Colic lymph node (tissue), 1 donor: ENCODE measurements around the genes ITGB1, CUL2 and ZNF37A.

GRCh38 chr10:32957985-32959038 lies at the start of gene ITGB1:
Gene ITGB1 (minus strand): TSS chr10:32958230.
- PRO-cap, result bidirectional peak, plus-strand start at chr10:32958074, minus-strand start at chr10:32957961; bidirectional peak, plus-strand start at chr10:32958326, minus-strand start at chr10:32958227; bidirectional peak, plus-strand start at chr10:32958512, minus-strand start at chr10:32958459

- PRO-cap, result unidirectional peak, minus-strand start at chr10:33005773
These were observed 47.5 kb upstream of the ITGB1 start for GRCh38 chr10:33005079-33006292.

GRCh38 chr10:33009823-33010598 lies 52.0 kb upstream of the ITGB1 start:
- PRO-cap, result no peak

- PRO-cap, result unidirectional peak, minus-strand start at chr10:33248762; unidirectional peak, minus-strand start at chr10:33248797
These were observed 85.8 kb downstream of the NRP1 start for GRCh38 chr10:33248598-33249149.

DNA sequence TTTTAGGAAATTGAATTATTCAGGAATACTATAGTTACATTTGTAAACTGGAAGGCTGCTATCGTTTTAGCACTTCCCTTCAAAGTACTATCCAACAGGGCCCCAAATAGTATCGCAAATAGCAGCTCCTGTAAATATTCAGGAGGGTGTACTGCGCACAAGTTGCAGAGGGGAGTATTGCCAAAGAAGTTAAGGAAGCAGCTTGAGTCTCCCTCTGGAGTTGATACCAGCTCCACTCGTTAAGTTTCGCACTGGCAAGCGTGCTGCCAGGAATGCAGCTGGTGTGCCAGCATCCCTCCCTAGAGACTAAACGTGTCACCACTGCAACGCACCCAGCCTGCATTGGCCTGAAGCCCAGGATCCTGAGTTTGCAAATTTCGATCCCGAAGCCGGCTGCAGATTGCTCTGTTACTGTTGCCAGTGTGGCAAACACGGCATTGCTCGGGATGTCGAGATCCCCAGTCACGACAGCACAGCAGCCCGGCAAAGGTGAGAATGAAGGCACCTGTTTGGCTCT lies 61.2 kb downstream of the NRP1 start:
- PRO-cap, result no peak

DNA sequence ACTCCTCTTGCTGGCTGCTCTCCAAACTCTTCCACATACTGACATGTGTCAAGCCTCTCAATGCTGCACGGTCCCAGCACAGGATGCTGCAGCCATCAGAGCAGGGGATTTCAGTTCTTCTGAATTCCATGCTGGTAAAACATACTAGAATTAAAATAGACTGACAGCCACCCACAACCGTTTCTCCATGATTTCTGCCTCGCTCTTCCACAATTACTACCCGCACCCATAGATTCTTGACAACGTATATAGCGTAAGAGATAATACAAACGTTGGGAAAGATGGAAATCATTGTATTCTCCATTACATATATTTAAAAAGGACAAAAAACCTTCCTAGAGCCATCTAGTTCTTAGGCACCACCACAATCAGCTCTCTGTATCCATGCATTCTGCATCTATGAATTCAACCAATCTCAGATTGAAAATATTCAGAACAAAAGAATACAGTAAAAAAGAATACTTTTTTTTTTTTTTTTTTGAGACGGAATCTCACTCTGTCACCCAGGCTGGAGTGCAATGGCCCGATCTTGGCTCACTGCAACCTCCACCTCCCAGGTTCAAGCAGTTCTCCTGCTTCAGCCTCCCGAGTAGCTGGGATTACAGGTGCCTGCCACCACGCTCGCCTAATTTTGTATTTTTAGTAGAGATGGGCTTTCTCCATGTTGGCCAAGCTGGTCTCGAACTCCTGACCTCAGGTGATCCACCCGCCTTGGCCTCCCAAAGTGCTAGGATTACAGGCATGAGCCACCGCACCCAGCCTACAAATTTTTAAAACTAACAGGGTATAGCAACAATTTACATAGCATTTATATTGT lies 206.8 kb downstream of the PARD3 start:
- PRO-cap, result no peak

GRCh38 chr10:34723685-34724253 lies 91.3 kb downstream of the PARD3 start:
- PRO-cap, result no peak

GRCh38 chr10:34768233-34769569 lies 46.4 kb downstream of the PARD3 start:
- PRO-cap, result no peak

- PRO-cap, result bidirectional peak, plus-strand start at chr10:35012109, minus-strand start at chr10:35011852
These were observed 78.4 kb downstream of the CUL2 start for GRCh38 chr10:35011611-35012298.

- PRO-cap, result bidirectional peak, plus-strand start at chr10:35090378, minus-strand start at chr10:35090322; bidirectional peak, plus-strand start at chr10:35090658, minus-strand start at chr10:35090573
These were observed at the start of gene CUL2 for GRCh38 chr10:35090111-35091015. Gene CUL2 (minus strand): TSS chr10:35090341.

DNA sequence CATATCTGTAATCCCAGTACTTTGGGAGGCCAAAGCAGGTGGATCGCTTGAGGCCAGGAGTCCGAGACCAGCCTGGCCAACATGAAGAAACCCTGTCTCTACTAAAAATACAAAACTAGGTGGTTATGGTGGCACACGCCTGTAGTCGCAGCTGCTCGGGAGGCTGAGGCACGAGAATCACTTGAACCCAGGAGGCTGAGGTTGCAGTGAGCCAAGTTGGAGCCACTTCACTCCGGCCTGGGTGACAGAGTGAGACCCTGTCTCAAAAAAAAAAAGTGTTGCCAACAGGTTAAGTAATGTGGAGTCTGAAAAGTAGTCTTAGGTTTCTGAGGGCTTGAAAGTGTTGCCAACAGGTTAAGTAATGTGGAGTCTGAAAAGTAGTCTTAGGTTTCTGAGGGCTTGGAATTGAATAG lies 23.9 kb downstream of the CREM start:
- PRO-cap, result no peak

- PRO-cap, result bidirectional peak, plus-strand start at chr10:35191654, minus-strand start at chr10:35191559
These were observed 64.8 kb downstream of the CREM start for GRCh38 chr10:35191258-35191958.

GRCh38 chr10:35218257-35218871 lies 91.7 kb downstream of the CREM start:
- PRO-cap, result no peak

- PRO-cap, result no peak
These were observed 72.6 kb downstream of the CCNY start for GRCh38 chr10:35408485-35409661.

- PRO-cap, result no peak
These were observed 85.4 kb downstream of the CCNY start for GRCh38 chr10:35421430-35422297.

- PRO-cap, result no peak
These were observed 133.7 kb downstream of the CCNY start for GRCh38 chr10:35469973-35470434.

- PRO-cap, result no peak
These were observed 216.7 kb upstream of the FZD8 start for GRCh38 chr10:35858546-35859486.

GRCh38 chr10:37402403-37402727 lies 277.0 kb downstream of the ANKRD30A start:
- PRO-cap, result no peak

GRCh38 chr10:38016743-38017159 lies 6.3 kb downstream of the ZNF33A start:
- PRO-cap, result no peak

- PRO-cap, result bidirectional peak, plus-strand start at chr10:38094365, minus-strand start at chr10:38094183; unidirectional peak, minus-strand start at chr10:38094746; unidirectional peak, minus-strand start at chr10:38094944
These were observed at the start of gene ZNF37A for GRCh38 chr10:38094121-38095203. Gene ZNF37A (plus strand): TSS chr10:38094337.